Peripheral blood mononuclear cell (primary cell): ENCODE measurements around the genes NAA38, BORCS6 and PIK3R6.

GRCh38 chr17:7856969-7857814 is at the start of gene NAA38:
TSS of gene NAA38 (minus strand) at chr17:7857559.
- PRO-cap, 8 experiments, result peak in 8 of 8 experiments; most common plus-strand start chr17:7857092 (in 6); most common minus-strand start chr17:7857119 (in 4)

DNA sequence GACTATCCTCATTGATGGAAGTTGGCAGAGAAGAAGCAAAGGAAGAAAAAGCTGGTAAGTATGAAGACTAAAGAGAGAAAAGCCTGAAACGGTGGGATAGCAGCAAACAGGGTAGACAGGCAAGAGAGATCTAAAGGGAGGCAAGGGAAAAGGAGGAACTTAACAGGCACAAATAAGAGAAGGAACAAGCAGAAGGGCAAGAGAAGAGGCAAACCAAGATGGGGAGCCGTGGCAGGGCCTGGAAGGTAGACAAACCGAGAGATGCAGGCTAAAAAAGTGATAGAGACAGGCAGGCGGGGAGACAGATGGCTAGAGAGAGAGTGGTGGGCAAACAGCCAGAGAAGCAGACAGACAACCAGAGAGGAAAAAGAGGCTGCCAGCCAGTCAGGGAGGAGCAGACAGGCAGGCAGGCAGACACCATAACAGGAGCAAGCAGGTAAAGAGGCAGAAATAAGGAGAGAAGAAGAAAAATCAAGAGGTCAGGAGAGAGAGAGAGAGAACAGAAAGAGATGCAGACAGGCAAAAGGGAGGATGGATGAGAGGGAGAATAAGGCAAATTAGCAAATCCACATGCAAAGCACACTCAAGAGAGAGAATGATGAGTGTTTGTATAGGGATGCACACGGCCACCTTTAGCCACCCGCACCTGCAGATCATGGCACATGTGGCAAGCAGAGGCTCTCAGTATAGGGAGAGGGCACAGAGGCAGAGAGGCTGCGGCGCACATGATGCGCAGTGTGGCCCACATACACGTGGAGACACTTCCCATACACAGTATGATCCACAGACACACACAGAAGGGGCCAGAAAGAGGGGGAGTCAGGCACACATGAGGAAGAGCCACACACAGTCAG is 6.8 kb upstream of the CHD3 start:
- PRO-cap, 8 experiments, result no peak in any of the 8 experiments

DNA sequence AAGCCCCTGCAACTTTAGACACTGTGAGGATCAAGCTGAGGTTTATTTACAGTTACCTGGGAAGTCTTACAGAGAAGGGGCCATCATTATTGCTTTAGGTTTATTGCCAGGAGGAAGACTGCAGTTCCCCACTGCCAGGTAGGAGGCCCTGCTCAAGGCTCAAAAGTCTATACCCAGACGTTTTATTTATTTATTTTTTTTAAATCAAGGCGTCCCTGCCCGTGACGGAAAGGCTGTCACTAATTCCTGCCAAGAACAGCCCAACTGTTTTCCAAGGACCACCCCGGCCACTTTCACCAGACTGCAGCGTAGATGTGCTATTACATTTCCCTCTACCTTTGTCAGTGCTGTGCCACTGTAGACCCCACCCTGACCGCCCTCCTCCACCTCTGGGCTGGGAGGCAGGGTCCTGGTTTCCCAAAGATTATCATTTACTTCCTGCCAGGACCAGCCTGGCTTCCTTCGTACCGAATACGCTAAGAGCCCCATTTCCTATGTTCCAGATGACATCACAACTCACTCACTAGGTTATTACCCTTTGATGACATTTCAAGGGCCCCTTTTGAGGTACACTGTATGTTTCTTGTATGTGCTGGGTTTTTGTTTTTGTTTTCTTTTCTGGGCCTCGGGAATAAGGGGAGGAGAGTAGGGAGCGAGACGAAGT is 6.2 kb upstream of the RNF227 start:
- PRO-cap, 8 experiments, result no peak in any of the 8 experiments

- PRO-cap, 8 experiments, result peak in 3 of 8 experiments; most common plus-strand start chr17:7932622 (in 1); most common minus-strand start chr17:7932527 (in 3)
Observed at GRCh38 chr17:7932463-7932930, 491 bp downstream of the CNTROB start.

- PRO-cap, 8 experiments, result no peak in any of the 8 experiments
Observed at GRCh38 chr17:8016663-8016998, 14.2 kb downstream of the GUCY2D start.

DNA sequence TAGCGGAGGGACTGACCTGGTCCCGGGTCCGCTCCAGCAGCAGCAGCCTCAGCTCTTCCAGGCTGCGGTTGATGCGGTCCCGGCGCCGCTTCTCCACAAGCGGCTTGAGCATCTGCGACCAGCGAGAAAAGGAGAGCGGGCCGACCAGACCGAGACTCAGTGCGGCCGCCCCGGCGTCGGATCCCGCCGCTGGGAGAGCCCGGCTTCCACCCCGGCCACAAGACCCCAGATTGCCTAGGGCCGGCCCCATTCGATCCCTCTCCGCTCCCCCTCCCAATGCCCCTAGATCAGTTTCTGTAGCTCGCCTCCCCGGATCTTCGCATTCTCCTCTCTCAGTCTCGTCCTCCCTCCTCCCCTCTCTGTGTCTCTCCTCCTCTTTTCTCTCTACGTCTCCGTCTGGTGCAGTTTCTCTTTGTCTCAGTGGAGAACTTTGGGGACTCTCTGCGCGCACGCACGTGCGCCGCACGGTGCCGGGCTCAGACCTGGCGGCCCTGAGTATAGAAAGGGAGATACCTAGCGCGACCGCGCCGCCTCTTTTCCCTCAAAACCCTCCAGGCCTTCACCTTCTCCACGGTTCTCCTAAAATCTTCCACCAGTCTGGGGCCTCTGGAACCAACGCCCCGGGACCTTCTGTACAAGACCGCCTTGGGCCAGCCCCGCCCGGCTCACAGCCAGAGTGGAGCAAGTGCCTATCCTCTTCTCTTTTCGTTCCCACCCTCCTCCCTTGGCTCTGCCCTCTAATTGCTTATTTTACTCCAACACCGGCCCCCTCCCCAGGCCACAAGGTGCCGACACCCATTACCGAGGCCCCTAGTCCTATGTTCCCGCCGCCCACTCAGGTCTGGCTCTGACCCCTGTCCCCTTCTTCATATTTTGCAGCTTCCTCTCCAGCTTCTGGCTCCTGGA is 638 bp downstream of the HES7 start:
- PRO-cap, 8 experiments, result no peak in any of the 8 experiments

DNA sequence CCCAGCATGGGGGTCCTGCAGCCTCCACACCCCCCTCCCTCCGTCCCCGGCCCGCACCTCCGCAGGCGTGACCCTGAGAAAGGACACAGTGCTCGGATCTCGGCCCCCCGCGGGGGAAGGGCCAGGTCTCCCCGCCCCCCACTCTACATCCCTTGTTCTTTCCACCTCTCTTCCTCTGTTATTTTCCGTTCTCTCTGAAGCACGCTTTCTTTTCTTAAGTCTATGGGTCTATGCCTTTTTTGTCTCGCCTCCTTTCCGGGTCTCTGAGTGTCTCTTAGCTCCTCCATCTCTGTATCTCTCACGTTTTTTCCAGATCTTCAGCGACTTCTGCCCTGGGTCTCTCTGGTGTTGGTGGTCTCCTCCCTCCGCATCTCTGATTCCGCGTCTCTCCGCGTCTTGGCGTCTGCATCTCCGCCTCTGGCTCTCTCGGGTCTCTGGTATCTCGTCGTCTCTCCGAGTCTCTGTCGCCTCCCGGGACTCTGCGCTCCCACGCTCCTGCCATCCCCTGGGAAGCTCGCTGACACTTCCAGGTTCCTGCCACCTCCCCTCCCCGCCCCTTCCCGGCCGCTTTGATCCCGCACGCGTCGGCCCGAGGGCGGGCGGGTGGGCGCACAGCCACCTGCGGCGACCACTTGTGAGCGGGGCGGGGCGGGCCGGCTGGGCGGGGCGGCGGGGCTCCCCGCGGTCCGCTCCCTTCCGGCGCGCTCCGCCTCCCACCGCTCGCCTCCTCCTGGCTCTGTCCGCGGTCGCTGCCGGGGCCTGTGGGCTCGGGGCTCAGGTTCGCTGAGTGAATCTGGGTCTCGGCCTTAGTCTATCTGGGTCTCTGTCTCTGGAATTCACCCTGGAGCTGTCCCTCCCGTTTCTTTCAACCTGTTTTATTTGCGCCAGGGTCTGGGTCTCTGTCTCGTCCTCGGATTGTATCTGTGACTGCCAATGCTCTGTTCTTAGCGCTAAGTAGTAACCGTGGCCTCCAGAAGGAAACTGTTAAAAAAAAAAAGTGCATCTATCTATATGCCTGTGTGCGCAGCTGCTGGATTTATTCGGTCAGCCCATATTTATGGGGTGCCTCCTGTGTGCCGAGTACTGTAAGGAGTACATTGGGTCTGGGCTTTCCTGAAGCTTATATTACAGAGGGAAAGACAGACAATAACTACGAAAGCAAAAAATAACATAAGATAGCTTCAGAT is 2.5 kb upstream of the HES7 start:
- PRO-cap, 8 experiments, result no peak in any of the 8 experiments

DNA sequence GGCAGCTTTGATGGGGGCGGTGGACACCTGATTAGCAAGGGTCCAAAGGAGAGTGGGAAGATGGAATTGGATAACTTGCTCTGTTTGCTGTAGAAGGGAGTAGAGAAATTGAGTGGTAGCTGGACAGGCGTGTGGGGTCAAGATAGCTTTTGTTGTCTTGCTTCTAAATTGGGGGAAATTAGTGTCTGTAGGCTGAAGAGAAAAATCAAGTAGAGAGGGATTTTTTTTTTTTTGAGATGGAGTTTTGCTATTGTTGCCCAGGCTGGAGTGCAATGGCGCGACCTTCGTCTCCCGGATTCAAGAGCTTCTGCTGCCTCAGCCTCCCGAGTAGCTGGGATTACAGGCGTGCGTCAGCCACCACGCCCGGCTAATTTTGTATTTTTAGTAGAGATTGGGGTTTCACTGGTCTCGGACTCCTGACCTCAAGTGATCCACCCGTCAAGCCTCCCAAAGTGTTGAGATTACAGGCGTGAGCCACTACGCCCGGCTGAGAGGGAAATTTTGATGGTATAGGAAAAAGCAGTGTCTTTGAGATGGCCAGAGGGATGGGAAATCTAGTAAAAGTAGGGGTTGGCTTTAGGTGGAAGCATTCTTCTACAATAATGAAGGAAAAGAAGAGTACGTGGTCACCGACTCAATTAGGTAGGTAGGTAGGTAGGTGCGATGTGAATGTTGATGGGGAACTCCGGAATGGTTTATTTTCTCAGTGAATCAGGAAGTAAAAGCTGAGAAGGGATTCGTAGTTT is 14.1 kb upstream of the HES7 start:
- PRO-cap, 8 experiments, result peak in 2 of 8 experiments; most common minus-strand start position 309 of the sequence (in 2)

GRCh38 chr17:8154966-8155919 is 3.0 kb upstream of the PER1 start:
- PRO-cap, 8 experiments, result peak in 8 of 8 experiments; most common plus-strand start chr17:8155673 (in 4); most common minus-strand start chr17:8155555 (in 4)

- PRO-cap, 8 experiments, result peak in 8 of 8 experiments; most common plus-strand start chr17:8187591 (in 7); most common minus-strand start chr17:8187589 (in 3)
Observed at GRCh38 chr17:8186960-8188304, 2.5 kb downstream of the BORCS6 start.

GRCh38 chr17:8189117-8190241 is at the start of gene BORCS6:
TSS of gene BORCS6 (minus strand) at chr17:8190180.
- PRO-cap, 8 experiments, result peak in 8 of 8 experiments; most common plus-strand start chr17:8189918 (in 3); most common minus-strand start chr17:8190072 (in 8)

GRCh38 chr17:8375692-8376111 is 802 bp downstream of the KRBA2 start:
- PRO-cap, 8 experiments, result peak in 1 of 8 experiments; most common minus-strand start chr17:8375906 (in 1)

- PRO-cap, 8 experiments, result peak in 7 of 8 experiments; most common plus-strand start chr17:8418036 (in 6); most common minus-strand start chr17:8417828 (in 3)
Observed at GRCh38 chr17:8417732-8418155, 17.9 kb upstream of the NDEL1 start.

- PRO-cap, 8 experiments, result peak in 1 of 8 experiments; most common plus-strand start chr17:8437173 (in 1)
Observed at GRCh38 chr17:8437064-8437356, 1.3 kb downstream of the NDEL1 start.

GRCh38 chr17:8443897-8444749 is 8.4 kb downstream of the NDEL1 start:
- PRO-cap, 8 experiments, result peak in 1 of 8 experiments; most common plus-strand start chr17:8444089 (in 1)

- PRO-cap, 8 experiments, result peak in 7 of 8 experiments; most common plus-strand start chr17:8476070 (in 4)
Observed at GRCh38 chr17:8475477-8476339, 40.0 kb downstream of the NDEL1 start.

GRCh38 chr17:8513721-8514163 is 78.1 kb downstream of the NDEL1 start:
- PRO-cap, 8 experiments, result no peak in any of the 8 experiments

DNA sequence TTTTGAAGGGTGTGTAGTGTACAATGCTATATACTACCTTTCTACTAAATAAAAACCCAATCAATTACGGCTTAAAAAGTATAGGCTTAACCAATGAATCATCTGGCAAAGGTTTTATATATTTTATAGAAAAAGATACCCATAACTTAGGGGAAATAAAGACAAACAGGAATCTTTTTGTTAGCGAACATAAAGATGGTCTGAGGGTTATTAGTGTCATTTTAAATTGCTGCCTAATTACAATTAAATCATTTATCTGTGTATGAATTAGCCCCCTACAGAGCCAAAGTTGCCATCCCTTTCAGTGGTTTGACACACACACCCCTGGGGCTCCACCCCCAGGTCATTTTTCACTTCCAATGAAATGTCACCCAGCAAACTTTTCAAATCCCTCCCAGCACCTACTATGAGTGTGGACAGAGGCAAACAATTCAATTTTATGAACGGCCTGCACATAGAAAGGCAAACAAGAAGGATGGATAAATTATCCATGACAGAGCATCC is 2.5 kb downstream of the MYH10 start:
- PRO-cap, 8 experiments, result no peak in any of the 8 experiments

DNA sequence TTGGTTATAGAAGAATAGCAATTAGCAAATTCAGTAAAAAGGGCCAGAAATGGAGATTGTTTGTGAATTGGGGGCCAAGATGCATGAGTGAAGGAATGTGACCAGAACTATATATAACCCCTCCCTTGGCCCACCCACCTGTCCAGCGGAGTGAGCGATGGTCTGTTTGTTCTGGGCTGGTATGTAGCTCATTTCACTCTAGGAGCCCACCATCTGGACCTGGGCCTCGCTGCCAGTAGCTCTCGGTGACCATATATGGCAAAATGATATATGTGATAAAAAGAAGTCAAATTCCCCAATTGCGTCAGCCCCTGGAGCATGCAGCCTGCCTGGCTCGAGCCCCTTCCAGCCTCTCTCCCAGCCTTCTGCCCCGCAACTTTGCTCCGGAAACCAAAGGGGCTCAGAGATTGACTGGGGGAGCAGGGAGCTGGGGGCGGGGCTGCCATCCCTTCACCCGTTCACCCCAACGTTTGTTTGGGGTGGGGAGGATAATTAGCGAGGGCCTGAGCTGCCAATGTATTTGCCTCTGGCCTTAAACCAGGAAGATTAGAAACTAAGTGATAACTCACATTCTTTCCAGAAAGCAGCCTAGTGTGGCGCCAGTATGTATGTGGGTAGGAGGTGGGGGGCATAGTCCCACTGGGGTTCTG is 47.2 kb downstream of the CCDC42 start:
- PRO-cap, 8 experiments, result no peak in any of the 8 experiments

GRCh38 chr17:8867563-8867863 is at the start of gene PIK3R6:
TSS of gene PIK3R6 (minus strand) at chr17:8867674.
- PRO-cap, 8 experiments, result peak in 4 of 8 experiments; most common minus-strand start chr17:8867645 (in 4)